ENCODE measurements around a stretch of chr3.

GRCh38 chr3:15442724-15443454 is 15.5 kb downstream of the EAF1 start:
- PRO-cap: no peak

DNA sequence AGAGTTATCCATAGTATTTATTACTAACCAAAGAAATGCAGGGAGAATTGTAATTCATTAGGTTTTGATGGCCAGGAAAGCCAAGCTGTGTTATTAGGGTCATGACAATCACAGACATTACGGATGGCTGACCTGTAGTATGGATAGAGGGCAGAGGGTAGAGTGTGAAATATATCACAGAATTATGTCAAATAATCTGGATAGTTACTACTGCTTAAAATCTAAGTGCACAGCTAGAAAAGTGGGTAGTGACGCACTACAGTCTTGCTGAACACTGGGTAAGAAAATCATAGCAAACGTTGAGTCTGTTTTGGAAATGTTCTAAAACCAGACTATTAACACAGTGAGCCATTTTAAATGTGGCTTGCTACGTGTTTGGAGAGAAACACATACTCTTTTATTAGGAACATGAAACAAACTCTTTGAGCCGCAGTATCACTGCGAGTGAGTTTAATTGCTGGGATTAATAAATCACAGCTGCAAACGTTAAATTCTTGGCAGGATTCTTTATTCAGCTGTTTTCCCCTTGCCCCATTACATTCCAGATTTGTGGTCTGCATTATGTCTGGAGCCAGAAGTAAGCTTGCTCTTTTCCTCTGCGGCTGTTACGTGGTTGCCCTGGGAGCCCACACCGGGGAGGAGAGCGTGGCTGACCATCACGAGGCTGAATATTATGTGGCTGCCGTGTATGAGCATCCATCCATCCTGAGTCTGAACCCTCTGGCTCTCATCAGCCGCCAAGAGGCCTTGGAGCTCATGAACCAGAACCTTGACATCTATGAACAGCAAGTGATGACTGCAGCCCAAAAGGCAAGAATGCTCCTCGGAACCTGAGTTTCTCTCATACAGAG is 33.6 kb downstream of the BTD start:
- PRO-cap: no peak

DNA sequence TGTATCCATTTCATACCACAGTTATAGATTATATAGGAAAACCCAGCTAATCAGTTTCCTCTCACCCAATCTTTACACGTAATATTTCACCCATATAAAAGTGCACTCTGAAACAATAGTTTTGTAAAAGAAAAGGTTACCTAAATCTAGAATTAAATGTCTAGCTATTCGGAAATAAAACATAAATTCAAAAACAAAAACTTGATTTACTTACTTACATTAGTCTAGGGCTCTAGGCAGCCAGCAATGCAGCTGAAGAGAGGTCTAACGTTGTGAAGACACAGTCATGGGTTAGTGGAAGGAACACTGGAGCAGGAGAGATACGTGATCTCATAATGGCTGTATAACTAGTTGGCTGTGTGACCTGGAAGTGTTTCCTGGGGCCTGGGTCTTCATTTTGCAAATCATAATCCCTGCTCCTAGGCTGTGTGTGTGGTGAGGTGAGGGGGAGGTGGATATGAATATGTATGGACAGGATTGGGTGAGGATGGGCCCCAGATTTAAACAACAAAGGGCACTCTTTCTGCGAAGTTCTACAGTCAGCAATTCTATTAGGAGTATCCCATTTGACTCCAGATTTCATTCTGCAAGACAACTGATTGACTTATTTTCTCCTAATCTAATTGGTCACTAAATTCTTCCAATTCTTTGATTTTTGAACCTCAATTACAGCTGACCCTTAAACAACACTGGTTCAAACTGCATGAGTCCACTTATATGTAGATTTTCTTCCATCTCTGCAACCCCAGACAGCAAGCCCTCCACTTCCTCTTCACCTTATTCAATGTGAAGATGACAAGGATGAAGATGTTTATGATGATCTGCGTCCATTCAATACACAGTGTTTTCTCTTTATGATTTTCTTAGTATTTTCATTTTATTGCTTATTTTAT is 41.3 kb downstream of the ANKRD28 start:
- PRO-cap: no peak

- PRO-cap: no peak
These were observed 15.8 kb downstream of the ANKRD28 start for GRCh38 chr3:15782063-15782392.

DNA sequence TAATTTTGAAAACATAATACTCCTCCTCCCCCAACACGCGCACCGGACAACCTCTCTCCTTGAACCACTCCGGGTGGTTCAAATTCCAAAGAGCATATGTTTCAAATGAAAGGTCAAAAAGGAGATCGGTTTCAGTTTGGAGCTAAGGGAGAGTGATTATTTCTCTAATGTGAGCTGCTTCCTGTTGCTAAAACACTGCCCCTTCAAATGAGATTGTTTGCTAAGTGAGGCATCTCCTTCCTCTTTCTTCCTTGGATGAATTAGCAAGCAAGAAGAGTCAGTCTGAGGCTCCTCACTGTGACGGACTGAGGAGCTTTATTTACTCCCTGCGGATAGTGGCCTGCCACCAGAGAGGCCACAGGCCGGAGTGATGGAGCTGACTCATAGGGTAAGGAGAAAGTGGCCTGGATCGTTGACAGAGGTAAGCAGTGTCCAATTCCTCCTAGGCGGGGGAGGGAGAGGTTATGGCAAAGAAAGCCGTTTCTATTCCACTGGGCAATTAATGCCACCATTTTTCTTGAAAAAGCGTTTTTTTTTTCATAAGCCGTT is 166.9 kb upstream of the ANKRD28 start:
- PRO-cap: no peak

DNA sequence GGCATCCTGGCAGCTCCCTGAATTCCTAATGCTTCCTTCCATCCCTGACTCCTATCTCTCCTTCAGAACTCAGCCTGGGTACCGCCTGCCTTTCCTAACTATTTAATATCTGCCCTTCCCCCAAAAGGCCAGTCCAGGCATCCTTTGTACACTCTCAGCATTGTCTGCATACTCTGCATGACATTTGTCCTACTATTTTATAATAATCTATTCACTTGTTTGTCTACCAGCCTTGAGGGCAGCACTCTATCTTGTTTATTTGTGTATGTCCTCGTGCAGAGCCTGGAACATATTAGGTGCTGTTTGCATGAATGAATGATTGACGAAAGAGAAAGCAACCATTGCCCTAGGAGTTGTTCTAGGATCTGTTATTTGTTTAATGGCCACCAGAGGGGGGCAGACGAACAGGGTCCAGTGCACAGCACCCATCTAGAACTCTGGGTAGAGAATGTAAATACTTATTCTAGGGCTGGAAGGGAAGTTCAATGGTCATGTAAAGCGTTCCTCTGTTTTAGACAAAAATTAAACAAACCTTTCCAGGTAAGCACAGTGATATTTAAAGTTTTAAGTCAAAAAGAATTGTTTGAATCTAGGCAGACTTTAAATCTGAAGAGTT is 125.9 kb upstream of the GALNT15 start:
- PRO-cap: no peak

GRCh38 chr3:16132802-16133400 is 41.6 kb upstream of the GALNT15 start:
- PRO-cap: no peak

DNA sequence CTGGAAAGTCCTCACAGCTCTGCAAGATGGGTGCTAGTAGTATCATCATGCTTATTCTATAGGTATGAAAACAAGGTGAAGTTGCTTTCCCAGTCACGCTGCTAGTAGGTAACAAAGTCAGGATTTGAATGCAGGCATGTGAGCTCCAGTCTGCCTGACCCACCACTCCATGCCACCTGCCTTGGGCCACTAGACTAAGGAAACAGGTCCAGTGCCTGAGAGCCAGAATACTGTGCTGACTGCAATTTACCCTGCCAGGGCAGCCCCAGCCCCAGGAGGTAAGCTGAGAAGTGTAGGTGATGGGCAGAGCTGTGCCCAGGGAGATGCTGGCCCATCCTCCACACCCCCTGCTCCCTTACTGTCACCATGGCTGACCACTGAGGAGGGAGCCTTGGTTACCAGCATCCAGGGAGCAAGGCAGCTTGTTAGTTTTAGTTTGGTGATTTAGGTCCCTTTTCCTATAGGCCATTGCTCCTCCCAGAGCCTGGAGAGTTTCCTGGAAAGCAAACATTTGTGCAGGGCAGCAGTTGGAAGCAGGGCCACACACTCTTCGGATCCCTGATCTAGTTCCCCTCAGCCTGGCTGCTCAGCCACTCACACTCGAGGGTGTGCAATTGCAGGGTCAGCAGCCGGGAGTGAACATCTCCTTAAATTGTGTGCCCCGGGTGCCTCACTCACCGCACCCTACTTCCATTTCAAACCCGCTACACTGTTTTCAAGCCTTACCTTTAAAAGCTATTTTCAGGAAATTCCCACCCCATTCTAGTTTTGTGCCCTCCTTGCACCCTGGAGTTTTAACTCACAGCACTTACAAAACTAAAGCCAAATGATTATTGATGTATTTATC is 2.0 kb downstream of the GALNT15 start:
- PRO-cap: no peak

- PRO-cap: no peak
These were observed 36.0 kb downstream of the DPH3 start for GRCh38 chr3:16228793-16229075.

GRCh38 chr3:16301433-16301855 is 36.4 kb downstream of the OXNAD1 start:
- PRO-cap: no peak

GRCh38 chr3:16315378-16316376 is 50.7 kb downstream of the OXNAD1 start:
- PRO-cap: no peak

DNA sequence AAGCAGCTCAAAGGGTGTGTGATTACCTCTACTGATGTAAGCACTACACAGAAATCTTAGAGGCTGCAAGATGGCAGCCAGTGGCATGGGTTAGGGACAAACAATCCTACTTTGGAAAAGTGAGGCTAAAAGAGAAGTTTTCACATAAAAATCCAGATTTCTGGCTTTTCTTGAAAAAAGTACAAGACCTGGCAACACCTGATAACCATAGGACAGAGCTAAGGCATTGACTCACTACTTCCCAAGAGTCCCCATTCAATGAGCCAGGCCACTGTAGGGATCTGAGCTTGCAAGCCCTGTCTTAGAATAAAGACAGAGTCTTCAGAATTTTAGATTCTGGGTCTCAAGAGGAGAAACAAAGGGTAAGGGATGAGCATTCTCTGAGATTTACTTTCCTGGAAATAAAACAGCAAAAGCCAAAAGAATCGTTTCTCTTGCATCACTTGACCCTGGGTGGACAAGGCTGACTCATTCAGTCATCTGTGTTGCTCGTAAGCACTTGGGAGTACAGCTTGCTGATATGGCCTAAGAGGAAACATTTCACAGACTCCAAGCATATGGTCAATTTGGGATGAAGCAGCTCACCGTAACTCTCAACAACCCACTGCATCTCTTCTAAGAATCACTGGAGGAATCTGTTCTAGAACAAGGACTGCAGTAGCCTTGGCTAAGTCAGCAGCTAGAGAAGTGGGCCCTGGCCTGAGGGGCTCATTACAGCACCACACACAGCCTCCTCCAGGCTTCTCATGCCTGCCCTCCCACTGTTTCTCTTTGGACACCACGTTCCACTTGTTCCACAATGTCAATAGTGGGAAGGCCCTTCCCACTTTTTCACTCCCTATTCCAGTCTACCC is 86.2 kb downstream of the RFTN1 start:
- PRO-cap: no peak

DNA sequence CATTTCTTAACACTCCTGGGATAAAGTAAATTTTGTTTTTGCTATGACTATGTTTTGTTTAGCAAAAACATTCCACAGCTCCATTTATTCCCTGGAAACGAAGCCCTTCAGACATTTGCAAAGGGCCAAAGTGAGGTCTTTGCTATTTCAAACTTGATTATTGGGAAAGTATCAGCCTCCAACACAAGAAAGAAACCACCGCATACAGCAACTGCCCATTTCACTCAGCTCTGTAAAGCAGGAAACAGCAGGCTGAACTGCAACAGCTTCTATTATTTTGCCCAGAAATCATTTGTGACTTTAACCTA is 72.2 kb downstream of the RFTN1 start:
- PRO-cap: no peak

GRCh38 chr3:16467370-16467897 is 46.1 kb downstream of the RFTN1 start:
- PRO-cap: no peak

GRCh38 chr3:16536136-16536449 is 22.6 kb upstream of the RFTN1 start:
- PRO-cap: no peak

DNA sequence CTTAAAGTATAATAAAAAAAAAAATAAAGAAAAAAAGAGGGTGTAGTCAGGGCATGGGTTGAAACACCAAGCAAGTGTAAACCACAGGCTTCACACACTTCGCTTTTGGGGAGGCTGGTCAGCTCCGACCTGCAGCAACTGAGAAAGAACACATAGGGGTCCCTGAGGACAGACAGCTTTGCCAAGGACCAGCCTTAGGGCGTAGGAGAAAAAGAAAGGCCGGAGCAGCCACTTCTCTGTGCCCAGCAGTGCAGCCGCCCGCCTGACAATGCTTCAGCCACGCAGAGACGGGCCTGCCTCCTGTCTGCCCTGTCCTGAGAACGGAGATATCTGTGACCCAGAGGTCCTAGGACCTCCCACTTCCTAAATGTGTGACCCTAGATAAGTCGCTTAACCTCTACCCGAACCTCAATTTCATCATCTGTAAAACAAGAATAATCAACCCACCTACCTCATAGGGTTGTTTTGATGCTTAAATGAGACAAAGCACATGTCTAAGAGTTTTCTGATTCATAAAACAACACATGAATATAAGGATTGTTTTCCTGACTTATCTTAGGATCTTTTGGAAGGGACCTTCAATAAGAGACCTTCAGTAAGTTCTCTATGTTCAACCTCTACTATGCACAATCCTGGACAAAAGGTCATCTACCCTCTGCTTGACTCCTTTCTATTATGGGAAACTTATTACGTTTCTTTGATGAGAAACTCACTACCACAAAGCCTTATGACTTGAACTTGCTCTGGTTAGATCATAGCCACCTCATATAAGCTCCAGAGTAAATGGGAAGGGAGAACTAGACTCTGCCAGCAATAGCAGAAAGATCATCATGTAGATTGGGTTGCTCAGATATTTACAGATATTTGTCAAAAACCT is 32.9 kb upstream of the RFTN1 start:
- PRO-cap: no peak

- PRO-cap: unidirectional peak, minus-strand start at chr3:16663988; unidirectional peak, minus-strand start at chr3:16664030
These were observed 58.6 kb upstream of the DAZL start for GRCh38 chr3:16663935-16664139.

DNA sequence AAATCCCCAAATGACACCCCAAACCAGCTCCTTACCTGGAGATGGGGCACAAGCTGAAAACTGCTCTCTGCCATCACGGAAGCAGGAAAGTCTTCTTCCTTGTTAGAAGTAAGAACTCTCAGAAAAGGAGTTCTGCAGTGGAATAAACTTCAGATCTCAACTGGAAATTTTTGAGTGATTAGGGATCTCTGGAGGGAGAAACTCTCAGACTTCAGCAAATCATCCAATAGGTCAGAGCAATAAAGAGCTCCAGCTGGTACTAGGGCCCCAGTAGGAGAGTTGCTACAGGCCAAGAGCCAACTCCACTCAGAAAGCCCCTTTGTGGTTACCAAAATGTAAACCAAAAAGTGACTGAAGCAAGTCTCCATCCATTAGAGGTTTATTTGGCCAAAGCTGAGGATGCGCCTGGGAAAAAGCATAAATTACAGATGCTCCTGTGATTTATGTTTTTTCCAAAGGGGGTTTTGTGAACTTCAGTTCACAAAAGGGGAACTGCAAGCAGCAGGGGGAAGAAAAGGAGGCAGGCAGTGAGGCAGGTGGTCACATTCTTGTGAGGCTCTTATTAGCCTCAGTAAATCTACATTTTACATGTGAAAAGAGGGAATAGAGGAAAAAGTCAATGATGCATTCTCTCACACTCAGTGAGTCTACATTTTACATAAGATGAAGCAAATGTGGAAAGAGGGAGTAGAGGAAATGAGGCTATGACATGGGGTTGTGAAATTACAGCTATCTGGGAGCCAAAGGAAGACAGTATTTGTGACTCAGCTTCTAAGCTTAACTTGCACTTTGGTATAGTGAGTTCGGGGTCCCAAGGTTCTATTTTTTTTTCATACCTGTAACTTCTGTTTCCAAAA is 92.3 kb upstream of the DAZL start:
- PRO-cap: no peak

- PRO-cap: bidirectional peak, plus-strand start at chr3:16884306, minus-strand start at chr3:16884164
These were observed 654 bp upstream of the PLCL2 start for GRCh38 chr3:16884003-16884599.

DNA sequence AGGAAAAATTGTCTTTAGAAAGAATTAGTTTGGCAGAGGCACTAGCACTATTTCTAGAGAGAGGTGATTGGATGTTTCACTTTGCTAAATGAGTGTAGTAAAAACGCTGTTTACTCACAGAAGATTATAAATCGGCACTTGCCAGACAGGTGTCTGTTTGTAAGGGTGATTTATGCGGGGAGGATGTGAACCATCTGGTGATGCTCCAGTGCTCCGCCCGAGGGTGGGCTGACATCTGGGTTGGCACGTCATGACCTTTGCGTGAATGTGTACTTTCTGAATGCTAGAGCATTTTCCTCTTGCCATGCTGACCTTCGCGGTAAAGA is 12.7 kb downstream of the PLCL2 start:
- PRO-cap: no peak